ENCODE measurements around a stretch of chr6.

DNA sequence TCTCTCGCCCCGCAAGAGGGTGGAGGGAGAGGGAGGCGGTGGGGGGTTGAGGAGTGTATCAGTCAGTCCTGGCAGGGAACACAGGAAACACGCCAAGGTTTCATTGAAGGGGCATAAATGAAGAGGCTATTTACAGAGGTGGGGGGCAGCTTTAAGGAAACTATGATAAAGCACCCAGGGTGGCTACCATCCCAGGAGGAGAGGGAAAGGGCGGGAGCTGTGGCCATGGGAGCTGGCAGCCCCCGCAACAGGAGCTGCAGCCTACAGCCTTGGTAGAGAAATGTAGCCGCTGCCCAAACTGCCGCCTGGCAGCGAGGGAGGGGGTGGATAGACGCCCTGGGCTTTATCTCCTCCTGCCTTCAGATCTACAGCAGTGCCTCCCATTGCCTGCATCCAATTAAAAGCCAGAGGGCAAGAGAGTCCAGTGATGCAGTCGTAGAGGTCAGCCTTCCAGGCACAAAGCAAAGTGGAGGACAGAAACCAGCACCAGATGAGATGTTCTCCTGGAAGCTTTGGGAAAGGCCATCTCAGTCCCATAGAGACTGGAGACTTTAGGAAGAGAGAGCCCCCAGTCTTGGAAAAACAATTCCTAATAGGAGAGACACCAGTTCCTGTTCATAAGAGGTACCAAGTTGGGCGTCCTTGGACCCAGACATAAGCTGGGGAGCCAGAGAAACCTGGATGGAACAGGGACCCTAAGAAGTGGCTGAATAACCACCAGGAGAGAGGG, 34.9 kb upstream of the ZFAND3 start:
- RRBS, result no CpG with 5 or more reads among the region's 12 CpGs

GRCh38 chr6:37818127-37819276, 1.0 kb upstream of the ZFAND3 start:
- RRBS, result 2% methylated on average over 13 of the region's 38 CpGs

DNA sequence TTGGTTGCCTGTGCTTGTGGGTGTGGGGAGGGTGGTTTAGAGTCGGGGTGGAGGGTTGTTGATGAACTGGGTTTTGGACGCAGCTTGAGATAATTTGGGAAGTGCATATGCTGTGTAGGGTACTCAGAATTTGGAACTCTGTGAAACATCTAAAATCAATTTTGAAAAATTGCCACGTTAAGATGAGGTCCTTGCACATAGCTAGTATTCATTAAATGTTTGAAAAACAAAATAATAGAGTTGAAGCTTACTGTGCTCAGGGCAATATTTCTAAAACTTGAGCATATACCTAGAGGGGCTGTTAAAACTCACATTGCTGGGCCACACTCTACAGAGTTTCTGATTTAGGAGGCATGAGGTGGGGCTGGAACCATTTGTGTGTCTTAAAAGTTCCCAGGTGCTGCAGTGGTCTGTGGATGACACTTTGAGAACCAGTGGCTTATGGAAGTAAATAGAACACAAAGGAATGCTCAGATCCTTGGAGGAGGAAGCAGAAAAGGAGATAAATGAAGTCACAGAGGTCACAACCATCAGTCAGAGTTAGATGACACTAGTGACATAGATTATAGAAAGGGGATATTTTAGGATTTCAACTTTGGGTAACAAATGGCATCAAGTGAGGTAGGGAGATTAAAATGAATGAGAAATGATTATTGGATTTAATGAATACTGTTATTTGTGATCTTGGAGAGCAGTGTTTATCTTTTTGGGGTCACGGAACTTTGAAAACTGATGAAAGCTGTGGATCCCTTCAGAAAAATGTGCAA, 136.6 kb downstream of the ZFAND3 start:
- RRBS, result no CpG with 5 or more reads among the region's 4 CpGs

GRCh38 chr6:37962228-37963025, 142.9 kb downstream of the ZFAND3 start:
- RRBS, result no CpG with 5 or more reads among the region's 17 CpGs

GRCh38 chr6:38137071-38137994, 317.8 kb downstream of the ZFAND3 start:
- RRBS, result no CpG with 5 or more reads among the region's 8 CpGs

DNA sequence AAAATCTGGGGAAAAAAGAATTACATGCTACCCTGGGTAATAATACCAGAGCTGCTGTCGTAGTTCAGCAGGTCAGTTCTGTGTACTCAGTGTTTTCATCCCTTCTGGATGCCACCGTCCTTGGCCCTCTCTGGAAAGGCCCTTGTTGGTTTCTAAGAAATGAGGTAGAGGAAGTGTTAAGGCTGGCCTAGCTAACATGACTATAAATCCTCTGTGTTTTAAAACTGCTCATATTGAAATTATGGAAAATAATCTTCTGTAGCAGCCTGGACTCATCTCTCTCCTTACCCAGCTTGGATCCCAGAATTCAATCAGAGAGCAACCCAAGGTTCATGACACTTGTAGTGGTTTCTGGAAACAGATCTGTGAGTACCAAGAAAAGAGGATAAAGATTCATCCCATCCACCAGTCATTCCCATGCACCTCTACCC, 328.8 kb downstream of the ZFAND3 start:
- RRBS, result no CpG with 5 or more reads among the region's 2 CpGs

DNA sequence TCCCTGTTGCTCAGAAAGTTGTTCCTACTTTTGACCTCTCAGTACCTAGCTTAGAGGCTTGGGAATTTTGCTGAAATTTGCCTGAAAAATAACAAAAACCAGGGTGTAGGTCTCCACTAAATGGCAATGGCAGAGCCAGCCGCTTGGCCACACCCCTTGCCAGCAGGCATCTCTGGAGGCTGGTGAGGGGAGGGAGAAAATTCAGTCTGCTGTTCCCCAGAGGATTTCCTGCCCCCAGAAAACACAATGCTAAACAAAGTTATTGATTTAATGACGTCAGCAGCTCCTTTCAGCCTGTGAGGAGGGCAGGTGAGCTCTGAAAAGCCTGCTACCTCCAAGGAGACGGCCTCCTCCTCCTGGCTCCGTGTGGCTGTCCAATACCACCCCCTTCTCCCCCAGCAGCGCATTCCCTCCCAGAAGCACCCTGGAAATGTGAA, 393.0 kb downstream of the ZFAND3 start:
- RRBS, result no CpG with 5 or more reads among the region's 5 CpGs

DNA sequence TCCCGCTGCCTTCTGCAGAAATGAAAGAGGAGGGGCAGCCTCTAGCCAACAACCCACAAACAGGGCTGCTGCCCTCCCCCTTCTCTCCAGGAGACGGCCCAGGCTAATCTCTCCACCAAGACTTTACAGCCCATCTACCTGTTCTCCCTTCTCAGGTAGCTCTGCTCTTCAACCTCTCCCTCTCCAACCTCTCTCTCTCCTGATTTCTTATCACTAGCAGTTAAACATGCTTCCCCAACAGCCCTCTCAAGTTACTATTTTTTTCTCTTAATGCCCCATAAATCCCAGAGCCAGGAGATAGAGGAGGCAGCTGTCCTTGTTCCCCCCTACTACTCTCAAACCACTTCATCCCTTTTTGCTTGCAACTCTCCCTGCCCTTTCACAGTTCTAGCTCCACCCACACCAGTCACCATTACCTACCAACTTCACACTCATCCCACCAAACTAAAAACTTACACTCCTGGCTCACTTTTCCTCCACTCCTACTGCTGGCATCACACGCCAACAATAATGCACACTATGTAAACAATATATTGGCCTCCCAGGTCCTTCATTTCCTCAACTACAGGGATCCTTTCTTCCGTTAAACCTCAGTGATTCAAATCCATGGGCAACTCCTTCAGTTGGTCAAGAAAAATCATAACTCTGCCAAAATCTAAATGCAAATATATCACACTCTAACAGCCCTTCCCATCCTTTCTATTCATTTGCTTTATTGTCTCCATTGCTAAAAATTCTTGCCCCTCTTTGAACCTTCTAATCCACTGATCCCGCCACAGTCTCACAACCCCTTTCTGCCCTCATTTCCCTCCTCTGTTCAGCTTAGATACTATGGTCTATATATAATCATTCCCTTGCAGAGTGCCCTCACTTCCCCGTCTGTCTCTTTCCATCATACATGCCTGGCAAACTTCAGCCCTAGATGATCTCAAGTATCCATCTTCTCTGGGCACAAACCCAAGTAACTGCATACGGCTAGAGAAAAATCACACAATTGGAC, 136.2 kb downstream of the BTBD9 start:
- RRBS, result no CpG with 5 or more reads among the region's 7 CpGs

DNA sequence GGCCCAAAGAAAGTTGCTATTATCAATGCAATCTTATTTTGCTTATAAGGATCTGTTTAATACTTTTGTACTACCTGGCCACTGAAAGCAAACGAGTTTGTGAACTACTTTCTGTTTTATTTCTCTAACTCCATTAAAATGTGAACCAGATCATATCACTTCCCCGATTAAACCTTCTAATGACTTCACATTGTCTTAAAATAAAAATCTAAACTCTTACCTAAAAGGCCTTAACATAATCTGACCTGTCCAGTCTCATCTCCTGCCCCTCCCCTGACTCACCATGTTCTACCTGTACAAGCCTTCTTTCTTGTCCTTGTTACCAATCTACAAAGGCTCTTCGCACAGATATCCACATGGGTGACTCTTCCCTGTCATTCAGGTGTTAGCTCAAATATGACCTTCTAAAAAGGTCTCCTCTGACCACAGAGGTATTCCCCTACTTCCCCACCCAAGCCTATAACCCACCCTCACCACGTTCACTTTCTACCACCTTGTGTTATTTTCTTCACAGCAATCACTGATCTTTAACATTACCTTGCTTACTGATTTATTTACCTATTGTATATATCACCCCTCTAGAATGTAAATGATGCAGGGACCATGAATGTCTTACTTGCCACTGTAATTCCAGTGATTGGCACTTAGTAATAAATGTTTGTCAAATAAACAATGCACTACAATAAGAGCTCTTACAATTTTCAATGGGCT, 96.8 kb downstream of the BTBD9 start:
- RRBS, result no CpG with 5 or more reads among the region's 4 CpGs

DNA sequence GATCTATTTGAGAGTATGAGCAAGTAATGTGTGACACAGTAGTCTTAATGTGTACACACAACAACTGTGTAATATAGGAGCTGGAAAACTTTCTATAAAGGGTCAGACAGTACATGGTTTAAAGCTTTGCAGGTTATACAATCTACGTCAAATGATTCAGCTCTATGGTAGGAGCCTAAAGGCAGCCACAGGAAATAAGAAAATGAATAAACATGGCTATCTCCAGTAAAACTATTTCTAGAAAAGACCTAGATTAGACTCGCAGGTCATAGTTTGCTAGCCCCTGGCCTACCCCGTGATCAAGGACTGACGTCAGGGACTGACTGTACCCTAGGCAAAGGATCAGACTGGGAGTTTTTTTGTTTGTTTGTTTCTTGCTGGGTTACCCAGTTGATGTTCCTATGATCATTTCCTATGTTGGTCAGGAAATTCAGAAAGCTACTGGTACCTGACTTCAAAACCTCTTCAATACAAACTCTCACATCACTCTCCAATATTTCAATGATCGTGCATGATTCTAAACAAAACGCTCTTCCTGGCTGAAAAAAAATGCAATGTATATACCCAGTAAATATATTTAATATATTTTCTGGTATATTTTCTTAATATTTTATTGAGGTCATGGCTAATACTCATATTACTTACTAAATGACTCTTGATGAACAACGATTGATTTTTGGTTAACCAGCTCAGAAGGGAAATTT, 39.5 kb downstream of the BTBD9 start:
- RRBS, result no CpG with 5 or more reads among the region's 7 CpGs

GRCh38 chr6:39169626-39170505, 54.9 kb upstream of the SAYSD1 start:
- RRBS, result no CpG with 5 or more reads among the region's 9 CpGs

DNA sequence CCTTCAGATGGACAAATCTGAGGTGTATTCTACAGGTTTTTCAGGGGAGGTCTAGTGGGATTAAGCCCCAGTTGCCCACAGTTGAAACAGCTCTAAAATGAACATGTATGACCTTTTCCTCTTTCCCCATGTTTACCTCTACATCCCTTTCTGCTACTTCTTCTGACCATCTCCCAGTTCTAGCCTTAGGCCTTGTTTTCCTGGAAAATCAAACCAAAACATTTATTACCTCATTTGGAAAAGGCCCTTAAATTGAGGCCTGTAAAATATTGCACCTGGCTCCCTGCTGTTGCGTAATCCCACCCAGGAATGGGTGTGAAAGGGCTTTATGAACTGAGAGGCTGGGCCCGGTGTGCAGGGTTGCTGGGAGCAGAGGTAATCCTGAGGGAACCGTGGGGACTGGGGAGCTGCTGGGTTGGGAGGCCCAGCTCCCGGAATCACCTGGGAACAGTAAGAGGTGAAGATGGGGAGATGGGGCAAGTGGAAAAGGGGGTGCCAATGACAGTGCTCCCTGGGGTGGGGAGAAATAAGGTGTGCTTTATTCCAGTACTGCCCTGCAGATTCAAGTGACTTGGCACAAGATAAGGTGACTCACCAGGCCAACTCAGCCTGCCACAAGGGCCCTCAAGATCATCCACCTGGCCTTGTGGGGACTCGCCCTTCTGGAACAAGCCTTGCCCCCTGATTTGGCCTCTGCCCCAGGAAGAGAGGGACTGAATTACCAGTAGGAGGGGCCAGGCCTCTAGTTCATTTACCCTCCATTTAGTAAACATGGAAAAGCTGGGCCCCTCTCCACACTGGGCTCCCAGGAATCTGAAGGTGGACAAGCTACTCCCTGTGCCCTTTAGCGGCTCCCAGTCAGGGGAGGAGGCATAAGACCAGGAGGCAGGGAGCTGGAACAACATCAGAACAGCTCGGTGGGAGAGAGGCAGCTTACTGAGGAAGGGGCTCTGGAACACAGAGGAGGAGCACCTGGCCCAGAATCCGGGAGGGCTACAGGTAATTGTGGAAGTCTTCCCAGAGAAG, 44.2 kb downstream of the KCNK5 start:
- RRBS, result 64% methylated on average over 2 of the region's 8 CpGs

DNA sequence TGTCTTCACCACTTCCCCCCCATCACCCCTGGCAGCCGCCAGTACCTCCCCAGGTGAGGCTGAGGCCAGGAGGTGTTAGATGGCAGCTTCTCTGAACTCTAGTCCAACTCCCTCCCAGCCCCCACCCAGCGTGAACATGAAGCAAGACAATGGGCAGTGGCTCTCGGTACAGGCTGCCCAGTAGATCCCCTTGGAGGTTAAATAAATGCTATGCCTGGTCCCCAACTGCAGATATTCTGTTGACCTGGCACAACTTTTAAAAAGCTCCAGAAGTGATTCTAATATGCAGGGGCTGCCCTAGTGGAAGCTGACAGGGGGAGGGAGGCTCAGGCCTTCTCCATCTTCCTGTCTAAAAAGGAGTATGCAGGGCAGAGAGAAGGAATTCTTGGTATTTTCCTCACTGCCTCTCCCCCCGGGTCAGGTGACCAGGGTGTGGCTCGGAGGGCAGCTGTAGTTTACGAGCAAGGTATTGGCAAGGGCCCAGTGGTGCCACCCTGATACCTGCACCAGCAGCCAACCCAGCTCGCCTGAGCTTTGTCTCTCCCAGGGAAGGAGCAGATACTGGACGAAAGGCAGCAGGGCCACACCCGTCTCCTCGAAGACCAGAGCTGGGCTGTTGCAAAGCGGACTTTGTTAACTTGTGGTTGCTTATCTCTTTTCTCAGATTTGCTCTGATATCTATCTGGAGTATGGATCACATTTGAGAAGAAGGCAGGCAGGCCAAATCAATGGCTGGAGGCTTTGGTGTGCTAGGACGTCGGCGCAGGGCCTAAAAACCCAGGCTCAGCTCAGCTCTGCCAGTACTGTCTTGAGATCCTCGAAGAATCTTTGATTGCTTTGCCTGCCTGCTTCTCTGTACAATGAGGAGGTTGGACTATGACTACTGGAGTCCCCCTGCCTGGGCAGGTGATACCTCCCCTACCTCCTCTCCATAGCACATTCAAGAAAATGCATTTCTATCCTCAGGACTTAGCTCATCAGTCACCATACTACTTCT, 25.5 kb downstream of the KCNK5 start:
- RRBS, result no CpG with 5 or more reads among the region's 15 CpGs

DNA sequence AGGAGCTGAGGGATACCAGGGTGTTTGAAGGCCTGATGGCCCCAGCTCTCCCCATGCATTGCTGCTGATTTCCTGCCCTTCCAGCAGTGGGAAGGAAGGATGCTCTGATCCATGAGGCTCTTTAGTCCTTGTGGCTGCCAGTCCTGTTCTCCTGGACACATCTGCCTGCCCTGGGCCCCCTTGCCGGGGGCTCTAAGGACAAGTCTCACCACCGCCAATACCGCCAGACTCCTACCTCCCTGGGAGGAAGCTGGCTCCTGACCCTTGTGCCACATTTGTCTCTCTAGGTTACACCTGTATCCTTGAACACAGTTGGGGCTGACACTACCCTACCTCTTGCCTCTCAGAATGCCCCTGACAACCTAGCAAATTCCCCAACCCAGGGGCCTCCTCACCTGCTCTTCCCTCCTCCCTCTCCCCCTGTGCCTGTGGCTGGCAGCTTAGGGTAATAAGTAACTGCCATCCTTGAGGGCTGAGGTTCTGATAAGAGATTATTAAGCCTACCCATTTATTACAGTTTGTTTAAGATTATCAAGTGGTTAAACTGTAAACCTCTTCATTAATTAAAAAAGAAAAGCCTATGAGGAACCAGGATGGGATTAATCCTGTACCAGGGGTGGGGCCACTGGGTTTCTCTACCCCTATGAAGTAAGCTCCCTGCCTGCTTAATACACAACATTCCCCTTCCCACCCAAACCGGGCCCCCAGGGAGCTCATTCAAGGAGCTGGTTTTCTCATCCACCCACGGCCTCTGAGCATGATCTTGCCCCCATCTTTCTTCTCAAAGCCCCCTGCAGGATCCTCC, 21.4 kb downstream of the KCNK5 start:
- RRBS, result no CpG with 5 or more reads among the region's 5 CpGs

DNA sequence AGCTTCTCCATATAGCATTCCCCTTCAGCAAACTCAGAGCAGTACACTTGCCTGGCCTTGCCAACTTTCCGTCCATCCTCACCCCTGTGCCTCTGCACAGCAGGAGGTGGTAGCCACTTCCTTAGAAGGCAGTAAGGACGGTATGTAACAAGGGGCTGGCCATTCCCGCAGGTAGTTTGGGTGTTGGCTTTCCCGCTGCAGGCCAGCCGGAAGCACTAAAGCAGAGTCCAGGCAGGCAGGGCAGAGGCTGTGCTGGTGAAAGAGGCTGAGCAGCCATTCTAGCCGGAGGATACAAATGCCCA, 22.5 kb upstream of the KCNK16 start:
- RRBS, result 77% methylated on average over 2 of the region's 6 CpGs

DNA sequence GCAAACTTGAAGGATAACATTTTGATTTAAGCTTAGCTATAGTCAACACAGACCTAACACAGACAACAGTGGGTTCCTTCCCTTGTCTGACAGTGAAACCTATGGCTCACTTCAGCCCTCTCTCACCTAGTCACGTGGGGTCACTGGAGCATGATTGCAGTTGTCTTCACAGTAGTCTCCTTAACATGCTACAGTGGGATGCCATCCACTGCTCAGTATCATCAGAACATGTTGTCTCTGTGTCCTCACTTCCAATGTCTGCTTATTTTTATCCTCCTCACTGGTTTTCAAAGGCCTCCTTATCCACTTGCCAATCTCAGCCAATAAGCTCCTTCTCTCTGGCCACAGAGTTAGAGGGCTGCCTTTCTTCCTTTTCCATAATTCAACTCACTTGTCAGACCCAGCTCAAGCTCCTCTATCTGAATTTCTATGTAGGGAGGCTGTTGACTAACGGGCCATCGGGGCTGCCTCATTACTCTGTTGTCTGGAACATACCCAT, 28.3 kb upstream of the KIF6 start:
- RRBS, result no CpG with 5 or more reads among the region's 3 CpGs

- RRBS, result no CpG with 5 or more reads among the region's 8 CpGs
Observed at GRCh38 chr6:39888434-39888944, 45.8 kb downstream of the MOCS1 start.

DNA sequence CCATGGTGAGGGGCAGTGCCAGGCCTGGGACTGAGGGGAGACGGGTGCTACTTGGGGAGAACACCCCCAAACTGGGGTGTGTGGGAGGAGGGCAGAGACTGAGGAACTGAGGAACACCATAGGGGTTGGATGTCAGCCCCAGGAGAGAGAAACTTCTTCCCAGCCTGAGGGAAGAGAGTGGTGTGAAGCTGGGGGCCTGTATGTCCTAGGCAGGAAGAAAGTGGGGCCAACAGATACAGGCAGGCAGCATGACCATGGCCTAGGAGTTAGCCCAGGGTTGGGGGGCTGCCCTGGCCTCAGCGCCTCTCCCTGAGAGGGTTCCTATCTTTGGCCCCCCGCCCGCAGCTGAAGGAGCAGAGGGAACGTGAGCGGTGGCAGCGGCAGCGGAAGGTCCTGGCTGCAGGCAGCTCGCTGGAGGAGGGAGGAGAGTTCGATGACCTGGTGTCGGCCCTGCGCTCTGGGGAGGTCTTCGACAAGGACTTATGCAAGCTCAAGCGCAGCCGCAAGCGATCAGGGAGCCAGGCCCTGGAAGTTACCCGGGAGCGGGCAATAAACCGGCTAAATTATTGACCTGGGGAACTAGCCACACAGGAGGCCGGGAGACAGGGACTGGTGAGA, 32.7 kb downstream of the MOCS1 start:
- RRBS, result 100% methylated on average over 1 of the region's 20 CpGs

DNA sequence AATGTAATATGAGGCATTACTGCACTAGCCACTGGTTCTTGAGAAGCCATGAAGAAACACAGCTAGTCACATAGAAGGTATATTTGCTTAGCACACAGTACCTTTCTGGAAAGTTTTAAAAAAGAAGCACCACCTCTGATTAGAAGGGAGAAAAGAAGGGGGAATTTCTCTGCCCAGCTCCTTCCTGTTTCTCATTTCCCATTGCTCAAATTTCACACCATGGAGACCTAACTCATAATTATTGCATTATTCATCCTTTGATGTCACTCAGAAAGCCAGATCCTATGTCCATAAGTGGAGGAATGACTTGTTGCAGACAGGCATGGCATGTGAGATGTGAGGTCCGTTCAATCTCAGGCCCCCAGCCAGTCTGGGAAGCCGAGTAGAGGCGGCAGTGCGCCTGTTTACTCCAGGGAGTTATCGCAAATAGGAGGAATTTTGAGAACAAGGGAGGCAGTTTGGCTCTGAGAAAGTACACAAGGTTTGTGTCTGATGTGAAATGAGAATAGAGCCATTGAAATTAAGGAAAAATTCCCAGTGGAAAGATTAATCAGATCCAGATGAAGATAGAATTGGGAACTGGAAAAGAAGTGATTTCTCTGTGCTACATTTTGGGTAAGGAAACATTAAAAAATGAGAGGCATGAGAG, 26.9 kb upstream of the MOCS1 start:
- RRBS, result no CpG with 5 or more reads among the region's 5 CpGs

DNA sequence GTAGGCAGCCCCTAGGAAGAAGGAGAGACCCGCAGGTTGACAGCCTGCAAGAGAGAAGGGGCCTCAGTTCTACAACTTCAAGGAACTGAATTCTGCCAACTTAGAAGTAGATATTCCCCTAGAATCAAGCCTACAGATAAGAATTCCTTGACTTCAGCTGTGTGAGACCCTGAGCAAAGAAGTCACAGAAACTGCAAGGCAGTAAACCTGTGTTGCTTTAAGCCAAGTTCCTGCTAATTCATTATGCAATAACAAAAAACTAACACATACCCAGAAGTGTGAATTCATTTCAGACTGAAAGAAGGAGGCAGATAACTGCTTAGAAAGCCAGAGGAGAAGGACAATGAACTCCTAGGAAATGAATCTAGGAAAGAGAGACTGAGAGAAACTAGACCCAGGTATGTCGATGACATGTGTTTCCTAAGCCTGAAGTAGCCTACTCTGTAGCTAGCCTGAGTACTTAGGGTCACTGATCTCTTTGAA, 131.1 kb downstream of the LRFN2 start:
- RRBS, result no CpG with 5 or more reads among the region's 2 CpGs